Left lung (tissue), 1 donor: ENCODE results near the genes RIMBP3B, MAPK1 and PRAME.

DNA sequence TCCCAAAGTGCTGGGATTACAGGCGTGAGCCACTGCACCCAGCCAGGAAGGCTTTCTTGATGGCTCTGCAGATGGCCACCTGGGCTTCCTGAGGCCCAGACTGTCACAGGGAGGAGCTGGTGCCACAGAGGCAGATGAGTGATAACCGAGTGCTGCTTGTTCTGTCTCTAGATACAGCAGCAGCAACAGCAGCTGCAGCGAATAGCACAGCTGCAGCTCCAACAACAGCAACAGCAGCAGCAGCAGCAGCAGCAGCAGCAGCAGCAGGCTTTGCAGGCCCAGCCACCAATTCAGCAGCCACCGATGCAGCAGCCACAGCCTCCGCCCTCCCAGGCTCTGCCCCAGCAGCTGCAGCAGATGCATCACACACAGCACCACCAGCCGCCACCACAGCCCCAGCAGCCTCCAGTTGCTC lies 58.9 kb downstream of the MED15 start:
- PRO-cap = no peak

DNA sequence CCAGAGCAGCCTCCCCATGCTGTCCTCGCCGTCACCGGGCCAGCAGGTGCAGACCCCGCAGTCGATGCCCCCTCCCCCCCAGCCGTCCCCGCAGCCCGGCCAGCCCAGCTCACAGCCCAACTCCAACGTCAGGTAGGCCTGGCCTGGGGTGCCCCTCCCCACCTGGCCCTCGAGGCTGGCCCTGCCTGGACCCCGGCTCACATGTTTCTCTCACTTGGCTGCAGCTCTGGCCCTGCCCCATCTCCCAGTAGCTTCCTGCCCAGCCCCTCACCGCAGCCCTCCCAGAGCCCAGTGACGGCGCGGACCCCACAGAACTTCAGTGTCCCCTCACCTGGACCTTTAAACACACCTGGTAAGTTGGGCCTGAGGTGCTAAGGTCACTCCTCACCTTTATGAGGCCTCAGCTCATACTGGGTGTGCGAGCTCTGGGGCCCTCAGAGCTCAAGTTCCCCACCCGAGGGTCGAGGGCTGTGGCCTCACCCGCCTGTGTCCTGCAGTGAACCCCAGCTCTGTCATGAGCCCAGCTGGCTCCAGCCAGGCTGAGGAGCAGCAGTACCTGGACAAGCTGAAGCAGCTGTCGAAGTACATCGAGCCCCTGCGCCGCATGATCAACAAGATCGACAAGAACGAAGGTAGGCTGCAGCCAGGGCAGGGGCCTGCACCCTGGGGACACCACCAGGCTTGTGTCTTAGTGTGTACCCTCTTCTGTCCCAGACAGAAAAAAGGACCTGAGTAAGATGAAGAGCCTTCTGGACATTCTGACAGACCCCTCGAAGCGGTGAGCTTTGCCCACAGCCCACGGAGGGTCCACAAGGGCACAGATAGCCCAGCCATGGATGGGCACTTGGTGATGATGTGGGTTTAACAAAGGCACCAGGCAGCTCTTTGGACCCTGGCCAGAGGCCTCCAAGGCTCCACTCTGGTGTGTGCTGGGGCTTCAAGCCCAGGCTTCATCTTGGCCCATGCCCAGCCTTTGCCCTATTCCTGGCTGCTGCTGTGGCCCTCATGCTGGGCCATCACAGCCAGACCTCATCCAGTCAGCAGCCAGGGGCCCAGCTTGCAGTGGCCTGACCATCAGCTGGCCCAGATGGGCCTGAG lies 75.6 kb downstream of the MED15 start:
- PRO-cap = no peak

- PRO-cap = no peak
Observed at GRCh38 chr22:20776400-20777012, 2.6 kb downstream of the SERPIND1 start.

GRCh38 chr22:20777428-20778135 lies 3.7 kb downstream of the SERPIND1 start:
- PRO-cap = no peak

DNA sequence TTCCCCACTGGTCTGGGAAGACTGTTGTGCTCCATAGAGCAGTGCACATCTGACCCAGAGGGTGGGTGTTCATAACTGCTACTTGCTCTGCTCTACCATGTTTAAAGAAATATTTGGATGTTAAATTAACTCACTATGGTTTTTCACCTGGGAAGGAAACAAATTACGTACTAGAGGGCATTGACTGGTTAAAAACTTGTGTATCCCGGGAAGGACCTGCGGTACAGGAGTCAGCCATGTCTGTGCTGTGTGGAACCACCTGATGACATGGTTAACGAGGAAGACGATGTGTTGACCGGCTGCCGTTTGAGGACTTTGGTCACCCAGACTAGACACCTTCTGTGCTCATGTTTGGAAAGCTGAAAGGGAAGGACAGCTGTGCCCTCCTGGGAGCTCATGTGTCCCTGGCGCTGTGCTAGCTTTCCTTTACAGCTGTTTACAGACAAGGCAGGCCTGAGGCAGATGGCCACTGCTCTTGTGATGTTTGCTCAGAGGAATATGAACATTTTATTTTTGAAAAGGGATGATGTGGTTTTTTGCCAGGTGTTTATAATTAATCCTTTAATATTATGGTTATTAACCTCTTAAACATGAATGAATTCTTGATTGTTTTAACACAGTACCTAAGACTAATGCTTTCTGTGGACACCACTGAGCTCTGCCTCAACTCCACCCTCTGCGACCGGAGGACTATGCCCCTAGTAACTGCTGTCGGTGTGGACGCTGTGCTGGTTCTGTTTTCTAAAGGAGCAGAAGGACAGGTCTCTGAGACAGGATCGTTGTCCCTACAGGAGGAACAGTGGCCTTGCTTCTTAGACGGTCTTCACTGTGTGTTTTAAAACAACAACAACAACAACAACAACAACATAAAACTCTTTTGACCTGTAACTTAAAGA lies 14.2 kb upstream of the AIFM3 start:
- PRO-cap = no peak

GRCh38 chr22:20997111-20998114 lies 4.5 kb downstream of the THAP7 start:
- PRO-cap = no peak

DNA sequence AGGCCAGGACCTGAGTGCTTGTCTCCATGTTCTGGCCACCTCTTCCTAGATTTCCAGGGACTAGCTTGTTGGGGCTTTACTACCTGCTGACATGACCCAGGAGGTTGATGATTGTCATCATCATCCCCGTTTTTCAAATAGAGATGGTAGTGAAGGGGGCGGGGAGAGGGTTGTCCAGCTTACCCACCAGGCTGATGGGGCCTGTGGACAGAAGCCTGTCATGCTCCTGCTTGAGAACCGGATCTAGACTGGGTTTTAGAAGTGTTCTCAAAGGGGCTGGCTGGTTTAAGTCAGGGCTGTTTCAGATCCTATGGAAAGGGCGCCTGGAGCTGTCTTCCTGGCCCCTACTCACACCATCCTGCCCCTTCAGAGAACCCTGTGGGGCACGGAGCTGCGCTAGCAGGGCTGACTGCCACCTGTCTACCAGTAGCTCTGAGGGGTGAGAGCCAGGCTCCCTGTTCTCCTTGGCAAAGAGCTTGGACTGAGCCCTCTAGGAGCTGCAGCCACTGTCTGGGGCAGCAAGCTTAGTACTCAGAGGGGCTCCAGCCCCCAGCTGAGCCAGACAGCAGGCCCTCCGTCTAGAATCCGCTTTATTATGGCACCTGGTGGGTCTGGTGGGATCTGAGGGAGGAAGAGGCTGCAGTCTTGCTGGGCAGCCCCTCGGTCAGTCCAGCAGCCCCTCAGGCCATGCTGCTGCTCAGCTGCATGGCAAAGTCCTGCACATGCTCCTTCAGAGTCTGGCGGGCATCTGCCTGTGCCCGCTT lies 2.5 kb downstream of the THAP7 start:
- PRO-cap = no peak

DNA sequence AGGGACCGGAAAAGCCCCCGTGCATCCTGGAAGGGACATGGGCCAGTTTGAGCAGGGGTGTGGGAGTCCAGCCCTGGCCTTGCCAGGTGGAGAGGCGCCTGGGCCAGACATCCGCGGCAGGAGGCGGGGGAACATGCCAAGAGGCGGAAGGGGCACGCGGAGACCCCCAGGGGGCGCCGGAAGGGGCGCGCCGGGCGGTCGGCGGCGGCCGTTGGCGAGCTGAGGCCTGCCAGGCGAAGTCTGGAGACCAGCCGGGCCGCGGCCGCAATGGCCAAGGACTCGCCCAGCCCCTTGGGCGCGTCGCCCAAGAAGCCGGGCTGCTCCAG lies at the start of gene RIMBP3B:
RIMBP3B (plus strand) TSS at position 160 of the 326 bp plus-strand sequence.
- PRO-cap = no peak

- PRO-cap = no peak
Observed at GRCh38 chr22:21448462-21448841, 18.7 kb upstream of the TMEM191C start.

DNA sequence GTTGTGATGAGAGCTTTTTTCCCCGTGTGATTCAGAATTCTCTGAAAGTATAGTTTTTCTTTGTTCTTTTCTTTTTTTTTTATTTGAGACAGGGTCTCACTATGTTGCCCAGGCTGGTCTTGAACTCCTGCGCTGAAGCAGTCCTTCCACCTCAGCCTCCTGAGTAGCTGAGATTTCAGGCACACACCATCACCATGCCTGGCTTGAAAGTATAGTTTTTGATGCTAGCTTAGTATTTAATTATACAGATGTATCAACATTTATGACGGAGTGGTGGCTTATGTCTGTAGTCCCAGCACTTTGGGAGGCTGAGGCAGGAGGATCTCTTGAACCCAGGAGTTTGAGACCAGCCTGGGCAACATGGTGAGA lies 5.7 kb downstream of the PPIL2 start:
- PRO-cap = no peak

- PRO-cap = no peak
Observed at GRCh38 chr22:21731594-21732139, 3.9 kb downstream of the YPEL1 start.

- PRO-cap = no peak
Observed at GRCh38 chr22:21755872-21756461, 20.4 kb upstream of the YPEL1 start.

DNA sequence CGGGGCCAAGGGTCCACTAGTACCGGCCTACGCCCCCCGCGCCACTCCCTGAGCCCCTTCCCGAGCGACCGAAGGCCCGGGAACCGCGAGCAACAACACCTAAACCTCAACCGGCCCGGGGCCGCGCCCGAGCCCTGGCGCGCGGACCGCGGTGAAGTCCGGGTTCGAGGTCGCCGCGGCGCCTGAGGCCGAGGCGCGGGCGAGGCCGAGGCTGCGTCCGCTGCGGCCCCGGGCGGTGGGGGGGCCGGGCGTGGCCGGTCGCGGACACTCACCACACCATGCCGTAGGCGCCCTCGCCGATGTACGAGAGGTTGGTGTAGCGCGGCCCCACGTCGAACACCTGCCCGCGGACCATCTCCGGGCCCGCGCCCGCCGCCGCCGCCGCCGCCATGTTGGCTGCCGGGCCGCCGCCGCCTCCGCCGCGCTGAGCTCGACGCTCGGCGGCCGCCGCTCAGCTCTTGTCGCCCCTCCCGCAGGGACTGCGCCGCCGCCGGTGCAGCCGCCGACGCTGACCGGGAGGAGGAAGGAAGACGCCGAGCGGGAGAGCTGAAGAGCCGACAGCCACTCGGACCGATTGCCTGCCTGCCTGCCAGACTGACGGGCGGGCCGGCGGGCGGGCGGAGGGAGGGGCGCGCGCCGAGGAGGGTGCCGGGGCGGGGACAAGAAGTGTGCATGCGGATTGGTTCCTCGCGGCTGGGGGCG lies at the start of gene MAPK1:
MAPK1 (minus strand) TSS at position 596 of the 702 bp plus-strand sequence.
- PRO-cap = bidirectional peak, plus-strand start outside the sequence, minus-strand start at position 576 of the sequence

- PRO-cap = no peak
Observed at GRCh38 chr22:22167499-22168474, 76.8 kb upstream of the VPREB1 start.

DNA sequence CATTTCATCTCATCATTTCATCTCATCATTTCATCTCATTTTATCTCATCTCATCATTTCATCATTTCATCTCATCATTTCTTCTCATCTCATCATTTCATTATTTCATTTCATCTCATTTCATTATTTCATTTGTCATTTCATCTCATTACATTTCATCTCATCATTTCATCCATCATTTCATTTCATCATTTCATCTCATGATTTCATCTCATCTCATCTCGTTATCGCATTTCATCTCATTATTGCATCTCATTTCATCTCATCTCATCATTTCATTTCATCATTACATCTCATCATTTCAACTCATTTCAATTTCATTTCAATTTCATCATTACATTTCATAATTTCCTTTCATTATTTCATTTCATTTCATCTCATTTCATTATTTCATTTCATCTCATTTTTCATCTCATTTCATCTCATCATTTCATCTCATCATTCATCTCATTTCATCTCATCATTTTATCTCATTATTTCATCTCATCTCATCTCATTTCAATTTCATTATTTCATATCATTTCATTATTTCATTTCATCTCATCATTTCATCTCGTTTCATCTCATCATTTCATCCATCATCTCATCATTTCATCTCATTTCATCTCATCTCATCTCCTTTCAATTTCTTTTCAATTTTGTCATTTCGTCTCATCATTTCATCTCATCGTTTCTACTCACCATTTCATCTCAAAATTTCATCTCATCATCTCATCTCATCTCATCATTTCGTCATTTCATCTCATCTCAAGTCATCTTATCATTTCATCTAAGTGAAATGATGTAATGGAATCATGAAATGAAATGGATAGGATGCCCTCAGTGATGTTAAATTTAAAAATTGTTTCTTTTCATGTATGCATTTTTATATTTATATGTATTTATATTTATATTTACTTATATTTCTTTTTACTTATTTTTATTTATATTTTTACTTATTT lies 42.6 kb downstream of the VPREB1 start:
- PRO-cap = no peak

DNA sequence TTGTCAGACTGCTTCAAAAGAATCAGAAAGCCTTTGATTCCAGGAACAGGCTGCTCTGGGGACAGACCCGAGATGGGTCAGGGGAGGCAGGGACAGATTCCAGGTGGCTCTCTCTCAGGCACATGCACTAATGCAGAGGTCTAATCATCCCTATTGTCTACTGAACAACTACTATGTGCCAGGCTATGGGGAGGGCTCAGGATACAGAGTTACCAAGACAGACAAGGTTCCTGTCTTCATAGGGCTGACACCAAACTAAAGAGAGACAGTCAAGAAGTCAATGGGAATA lies 103.7 kb downstream of the VPREB1 start:
- PRO-cap = no peak

DNA sequence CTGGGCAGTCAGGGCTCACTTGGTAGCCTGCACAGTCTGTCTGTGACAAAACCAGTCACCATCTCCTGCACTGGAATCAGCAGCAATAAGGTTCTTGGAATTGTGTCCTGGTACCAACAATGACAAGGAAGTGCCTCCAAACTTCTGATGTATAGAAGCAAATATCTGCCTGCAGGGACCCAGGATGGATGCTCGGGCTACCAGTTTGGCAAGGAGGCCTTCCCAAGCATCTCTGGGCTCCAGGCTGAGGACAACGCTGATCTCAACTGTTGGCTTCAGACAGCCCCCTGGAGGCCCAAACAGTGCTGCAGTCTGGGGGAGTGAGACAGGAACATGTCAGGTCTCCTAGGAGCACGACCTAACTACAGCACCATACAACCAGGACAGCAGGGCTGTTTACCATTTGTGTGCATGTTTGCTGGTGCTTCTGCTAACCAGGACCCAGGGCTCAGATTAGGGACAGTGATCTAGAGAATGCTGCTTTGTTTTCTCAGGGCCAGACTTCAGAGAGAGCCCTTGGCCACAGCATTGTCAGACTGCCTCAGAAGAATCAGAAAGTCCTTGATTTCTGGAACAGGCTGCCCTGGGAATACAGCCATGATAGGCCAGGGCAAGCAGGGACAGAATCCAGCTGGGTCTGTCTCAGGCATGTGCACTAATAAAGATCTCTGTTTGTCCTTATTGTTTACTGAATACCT lies 126.4 kb downstream of the VPREB1 start:
- PRO-cap = no peak

DNA sequence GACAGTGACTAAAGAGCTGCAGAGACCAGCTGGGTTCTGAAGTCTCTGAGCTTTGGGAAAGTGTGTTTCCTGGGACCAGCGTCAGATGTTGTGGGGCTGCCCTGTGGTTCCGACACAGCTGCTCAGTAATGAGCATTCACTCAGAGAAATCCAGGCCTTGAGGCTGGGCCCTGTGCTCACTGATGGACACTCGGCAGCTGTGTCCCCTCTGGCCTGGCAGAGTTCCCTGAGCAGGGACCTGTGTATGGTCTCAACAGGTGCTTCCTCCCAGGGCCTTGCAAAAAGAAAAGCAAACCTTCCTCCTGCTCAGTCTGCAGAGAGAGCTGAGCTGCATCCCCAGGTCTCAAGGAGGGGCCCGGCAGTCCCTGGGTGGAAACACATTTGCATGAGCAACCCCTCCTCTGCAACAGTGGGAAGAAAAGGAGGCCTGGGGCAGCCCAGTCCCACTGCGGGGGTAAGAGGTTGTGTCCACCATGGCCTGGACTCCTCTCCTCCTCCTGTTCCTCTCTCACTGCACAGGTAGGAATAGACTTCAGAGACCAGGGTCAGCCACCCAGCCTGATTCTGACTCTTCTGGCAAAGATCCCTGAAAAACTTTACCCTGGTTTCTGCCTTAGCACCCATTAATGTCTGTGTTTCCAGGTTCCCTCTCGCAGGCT lies 131.1 kb downstream of the VPREB1 start:
- PRO-cap = no peak

DNA sequence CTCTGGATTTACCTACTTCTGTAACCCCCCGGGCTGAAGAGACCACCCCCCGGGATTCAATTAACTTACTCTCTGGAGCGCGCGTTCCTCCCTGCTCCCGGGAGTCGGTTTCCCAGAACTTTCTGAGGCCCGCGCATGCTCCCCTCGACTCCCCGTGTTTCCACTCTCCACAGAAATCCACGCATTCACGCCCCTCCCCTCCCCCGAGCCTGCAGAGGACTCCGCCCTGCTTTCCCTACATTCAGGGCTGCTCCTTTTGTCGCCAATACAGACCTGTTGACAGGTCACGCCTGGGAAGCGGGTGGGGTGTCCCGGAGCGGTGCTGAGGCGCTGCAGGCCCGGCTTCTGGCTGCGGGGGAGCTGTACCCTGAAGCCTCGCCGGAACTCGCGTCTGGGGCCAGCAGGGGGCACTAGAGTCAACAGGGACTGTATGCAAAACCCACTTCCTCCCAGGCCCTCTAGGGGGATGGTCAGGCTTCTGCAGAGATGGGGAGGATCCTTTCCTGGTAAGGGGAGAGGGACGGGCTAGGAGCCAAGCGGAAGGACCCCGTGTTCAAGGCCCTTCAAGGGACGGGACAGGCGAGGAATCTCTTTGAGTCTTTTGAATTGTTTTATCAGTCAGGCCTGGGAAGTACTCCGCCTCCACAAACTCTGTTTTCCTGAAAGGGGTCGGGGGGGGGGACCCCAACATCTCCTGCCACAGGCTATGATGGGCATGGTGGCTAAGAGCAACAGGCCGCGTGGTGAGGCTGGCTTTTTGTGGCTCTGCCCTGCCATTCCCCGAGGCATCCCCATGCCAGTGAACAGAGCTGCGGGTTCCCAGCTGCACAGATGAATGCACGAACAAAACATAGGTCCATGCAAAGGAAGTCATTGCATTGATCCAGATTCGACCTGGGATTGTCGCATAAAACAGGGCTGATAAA lies at the start of gene PRAME:
PRAME (minus strand) TSS at position 364 of the 926 bp plus-strand sequence.
- PRO-cap = no peak

- PRO-cap = no peak
Observed at GRCh38 chr22:22747159-22747583, 102.8 kb downstream of the GGTLC2 start.